PFSK-1 (cell line): ENCODE measurements around a stretch of chr15.

GRCh38 chr15:92807910-92809003, 91.9 kb upstream of the CHD2 start:
- RRBS: 33% methylated on average over 11 of the region's 45 CpGs

GRCh38 chr15:92810449-92811057, 89.6 kb upstream of the CHD2 start:
- RRBS: no CpG with 5 or more reads among the region's 8 CpGs

- RRBS: no CpG with 5 or more reads among the region's 3 CpGs
Measured at GRCh38 chr15:92840174-92840575, 59.9 kb upstream of the CHD2 start.

DNA sequence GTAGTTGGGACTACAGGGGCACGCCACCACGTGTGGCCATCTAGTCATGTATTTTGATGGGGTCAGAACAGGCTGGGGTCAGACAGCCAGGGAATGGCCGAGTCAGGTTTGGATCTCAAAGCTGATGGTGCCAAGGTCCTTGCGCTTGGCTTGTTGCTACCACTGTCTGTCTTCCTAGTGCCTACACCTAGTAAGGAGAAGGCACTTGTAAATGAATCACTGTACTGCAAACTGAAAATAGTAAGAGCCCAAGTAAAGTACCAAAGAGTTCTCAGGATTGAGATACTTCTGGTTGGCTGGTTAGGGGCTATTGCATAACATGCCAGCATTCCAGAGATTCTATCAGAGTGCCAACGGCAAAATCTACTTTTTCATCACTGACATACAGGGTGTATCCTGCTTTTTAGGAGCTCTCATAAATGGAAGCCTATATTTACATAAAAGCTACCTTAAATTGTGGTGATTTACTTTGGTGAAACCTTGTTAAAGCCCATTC, 30.9 kb upstream of the CHD2 start:
- RRBS: no CpG with 5 or more reads among the region's 5 CpGs

GRCh38 chr15:92881727-92882486, 18.2 kb upstream of the CHD2 start:
- RRBS: no CpG with 5 or more reads among the region's 19 CpGs

- RRBS: 2% methylated on average over 6 of the region's 29 CpGs
Measured at GRCh38 chr15:92904376-92904941, 4.3 kb downstream of the CHD2 start.

GRCh38 chr15:93002084-93002545, 86.9 kb downstream of the RGMA start:
- RRBS: no CpG with 5 or more reads among the region's 2 CpGs

DNA sequence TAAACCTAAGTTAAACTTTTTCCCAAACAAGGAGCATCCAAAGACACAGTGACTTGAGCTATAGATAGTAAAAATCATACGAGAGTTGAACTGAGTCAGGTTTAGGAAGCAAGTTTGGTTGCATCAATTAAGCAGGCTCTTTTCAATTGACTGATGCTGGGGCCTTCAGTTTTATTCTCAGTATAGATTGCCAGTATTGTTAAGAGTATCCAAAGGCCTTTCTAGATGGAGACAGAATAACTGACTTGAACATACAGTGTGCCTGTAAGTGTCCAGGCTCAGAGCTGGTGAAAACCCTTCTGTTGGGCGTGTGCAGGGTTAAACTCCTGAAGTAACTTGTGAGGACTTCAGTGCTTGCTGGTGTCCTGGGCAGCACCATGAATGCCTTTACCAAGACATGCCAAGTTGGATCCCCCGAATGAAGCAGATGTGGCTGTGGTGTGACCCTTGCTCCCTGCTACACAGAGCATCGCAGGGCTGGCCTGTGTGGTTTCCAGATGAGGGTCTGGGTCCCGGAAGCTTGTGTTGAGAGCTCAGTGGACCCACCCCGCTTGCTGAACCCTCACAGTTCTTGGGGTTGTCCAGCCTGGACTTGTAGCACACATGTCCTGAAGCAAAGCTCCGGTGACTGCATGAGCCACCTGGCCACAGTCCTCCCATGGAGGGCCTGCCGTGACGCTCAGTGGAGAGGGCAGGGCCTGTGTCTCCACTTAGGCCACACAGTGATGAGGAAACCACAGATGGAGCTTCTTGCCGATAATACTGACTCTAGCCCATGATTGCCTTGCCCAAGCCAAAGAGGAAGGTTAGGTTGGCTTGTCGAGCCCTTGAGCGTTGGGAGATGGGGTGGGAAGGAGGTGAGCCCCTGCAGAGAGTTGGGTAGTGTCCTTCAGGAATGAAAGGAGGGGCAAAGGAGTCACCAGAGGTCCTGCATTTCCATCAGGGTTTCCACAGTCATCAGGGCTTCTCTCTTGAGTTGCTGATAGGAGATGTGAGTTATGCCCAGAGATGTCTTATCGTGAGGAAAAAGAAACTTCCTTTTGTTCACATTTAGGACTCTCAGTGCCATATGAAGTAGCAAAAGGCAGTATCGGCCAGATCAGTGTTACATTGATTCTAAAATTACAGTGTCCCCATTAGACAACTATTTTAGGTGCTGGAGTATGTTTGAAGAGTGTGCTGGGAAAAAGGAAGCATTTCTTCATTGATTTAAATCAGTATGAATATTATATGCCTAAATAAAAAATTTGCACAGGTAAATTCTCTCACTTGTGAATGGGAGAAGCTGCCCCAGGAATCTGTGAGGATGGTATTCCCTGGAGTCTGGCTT, 62.6 kb downstream of the RGMA start:
- RRBS: 93% methylated on average over 2 of the region's 14 CpGs

GRCh38 chr15:93027290-93028276, 61.4 kb downstream of the RGMA start:
- RRBS: no CpG with 5 or more reads among the region's 20 CpGs

DNA sequence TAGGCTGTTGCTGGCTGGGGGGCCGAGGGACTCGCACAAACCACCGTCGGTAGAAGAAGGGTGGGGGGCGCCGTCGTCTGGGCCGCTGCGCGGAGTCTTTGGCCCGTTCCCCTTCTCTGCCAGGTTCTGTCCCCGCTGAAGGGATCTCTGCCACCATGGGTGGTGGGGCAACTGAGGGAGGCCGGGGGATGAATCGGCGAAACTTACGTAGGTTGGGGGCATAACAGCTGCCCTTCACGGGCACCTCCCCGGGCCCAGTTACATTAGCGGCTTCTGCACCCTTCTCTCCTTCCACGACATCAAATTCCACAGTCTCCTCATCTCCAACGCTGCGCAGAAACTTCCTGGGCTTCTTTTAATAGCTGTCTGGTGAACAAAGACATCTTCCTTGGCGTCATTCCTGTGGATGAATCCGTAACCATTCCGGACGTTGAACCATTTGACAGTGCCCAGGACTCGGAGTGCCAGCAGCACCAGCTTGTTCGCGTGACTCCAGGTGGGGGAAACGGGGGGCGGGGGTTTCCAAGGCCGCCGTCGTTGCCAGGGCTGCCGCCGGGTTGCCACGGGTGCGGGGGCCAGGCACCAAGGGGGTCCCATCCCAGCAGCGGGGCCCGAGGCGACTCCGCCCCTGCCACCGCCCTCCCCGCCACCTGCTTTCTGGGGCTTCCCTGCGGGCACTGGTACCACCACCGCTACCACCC, 23.0 kb downstream of the RGMA start:
- RRBS: 94% methylated on average over 11 of the region's 46 CpGs

DNA sequence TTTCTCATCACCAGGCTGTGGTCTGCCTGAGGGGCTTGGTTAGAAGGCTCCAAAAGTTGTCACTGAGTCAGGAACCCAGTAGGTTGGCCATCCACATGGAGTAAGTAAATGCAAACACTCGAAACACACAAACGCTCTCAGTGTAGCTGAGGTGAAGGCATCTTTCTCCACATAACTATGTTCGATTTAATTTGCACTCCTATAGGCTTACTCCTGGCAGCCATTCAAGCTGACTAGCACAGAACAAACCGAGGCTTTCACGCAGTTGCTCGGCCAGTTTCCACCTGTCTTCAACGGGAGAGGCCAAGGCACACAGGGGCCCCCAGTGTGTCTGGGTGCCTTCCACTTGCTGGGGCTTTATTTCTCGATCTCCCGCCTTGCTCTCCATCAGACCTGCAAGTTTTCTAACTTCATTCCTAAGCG, 18.9 kb downstream of the RGMA start:
- RRBS: no CpG with 5 or more reads among the region's 10 CpGs

- RRBS: no CpG with 5 or more reads among the region's 13 CpGs
Measured at GRCh38 chr15:93086060-93087381, 2.5 kb downstream of the RGMA start.

GRCh38 chr15:93089598-93090349, 763 bp upstream of the RGMA start:
- RRBS: no CpG with 5 or more reads among the region's 37 CpGs

DNA sequence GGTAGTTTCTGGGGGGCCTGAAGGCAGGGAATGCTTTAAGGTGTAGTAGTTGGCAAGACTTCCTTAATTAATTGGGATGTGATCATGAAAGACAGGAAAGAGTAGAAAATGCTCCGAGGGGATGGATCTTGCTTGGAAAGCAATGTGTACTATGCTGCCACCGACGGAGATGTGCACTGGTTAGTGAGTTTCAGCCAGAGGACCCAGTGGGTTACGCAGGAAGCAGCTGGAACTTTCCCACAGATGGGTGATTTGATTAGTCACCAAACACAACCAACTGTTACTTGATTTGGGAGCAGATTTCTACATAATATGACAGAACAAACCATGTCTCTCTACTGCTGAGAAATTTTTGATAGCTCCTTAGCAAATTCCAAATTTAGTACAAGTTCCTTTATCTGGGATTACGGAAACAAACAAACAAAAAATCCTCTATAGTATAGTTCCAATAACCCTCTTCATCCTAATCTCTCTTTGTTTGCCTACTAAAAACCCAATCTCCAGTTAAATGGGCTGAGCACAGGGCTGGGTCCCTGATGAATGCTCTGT, 245.4 kb upstream of the MCTP2 start:
- RRBS: no CpG with 5 or more reads among the region's 5 CpGs

DNA sequence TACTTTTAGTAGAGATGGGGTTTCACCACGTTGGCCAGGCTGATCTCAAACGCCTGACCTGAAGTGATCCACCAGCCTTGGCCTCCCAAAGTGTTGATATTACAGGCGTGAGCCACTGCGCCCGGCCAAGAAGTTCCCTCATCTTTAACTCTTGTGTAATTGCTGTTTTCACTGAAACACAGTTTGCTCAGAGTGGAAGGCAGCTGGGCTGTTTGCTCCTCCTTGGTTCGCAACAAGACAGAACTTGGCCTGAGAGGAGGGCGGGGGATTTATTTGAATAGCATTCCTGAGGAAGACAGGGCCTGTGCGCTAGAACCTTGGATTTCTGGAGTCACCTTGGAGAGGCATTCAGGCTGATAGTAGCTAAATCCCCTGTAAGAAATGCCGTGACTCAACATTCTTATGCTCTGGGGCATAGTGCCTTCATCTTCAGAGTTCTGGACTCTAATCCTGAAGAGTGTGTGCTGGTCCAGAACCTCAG, 226.6 kb upstream of the MCTP2 start:
- RRBS: no CpG with 5 or more reads among the region's 9 CpGs

DNA sequence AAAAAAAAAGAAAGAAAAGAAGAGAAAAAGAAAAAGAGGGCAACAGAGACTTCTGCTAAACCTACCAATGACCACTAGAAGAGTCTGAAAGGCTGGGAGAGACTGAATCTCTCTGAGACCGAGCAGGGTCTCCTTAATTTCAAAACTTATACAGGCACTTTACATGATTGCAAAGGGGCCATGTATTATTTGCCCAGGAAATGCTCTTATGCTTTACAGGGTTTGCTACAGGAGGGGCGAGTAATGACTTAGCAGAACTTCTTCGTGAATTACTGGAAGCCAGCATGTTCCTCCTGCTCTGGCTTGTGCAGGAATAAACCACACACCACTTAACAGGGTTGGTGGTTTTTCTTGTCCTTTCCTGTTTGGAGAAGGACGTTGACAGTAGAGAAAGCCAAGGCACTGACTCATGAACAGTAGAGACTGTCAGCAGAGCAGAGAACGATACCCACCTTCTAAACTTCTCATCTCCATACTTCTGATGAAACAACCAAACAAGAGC, 25.0 kb upstream of the MCTP2 start:
- RRBS: no CpG with 5 or more reads among the region's 5 CpGs

DNA sequence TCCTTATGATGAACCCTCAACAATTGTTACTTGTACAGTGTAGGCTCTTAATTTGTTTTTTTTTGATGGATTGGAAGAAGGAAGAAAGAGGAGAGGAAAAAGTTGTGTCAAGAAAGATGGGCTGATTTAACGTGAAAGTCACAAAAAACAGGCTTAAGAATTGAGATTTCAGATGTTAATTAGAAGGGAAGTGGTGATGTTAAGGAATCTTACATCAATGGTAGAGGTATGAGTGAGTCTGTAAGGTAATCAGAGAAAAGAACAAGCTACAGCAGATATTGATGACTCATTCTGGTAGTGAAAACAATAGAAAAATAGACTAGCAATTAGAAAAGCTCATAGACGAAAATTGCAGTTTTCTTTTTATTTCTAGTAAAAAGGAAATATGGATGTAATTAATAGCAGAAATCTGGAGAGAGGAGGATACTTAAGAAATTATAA, 559.6 kb downstream of the MCTP2 start:
- RRBS: no CpG with 5 or more reads among the region's 2 CpGs

DNA sequence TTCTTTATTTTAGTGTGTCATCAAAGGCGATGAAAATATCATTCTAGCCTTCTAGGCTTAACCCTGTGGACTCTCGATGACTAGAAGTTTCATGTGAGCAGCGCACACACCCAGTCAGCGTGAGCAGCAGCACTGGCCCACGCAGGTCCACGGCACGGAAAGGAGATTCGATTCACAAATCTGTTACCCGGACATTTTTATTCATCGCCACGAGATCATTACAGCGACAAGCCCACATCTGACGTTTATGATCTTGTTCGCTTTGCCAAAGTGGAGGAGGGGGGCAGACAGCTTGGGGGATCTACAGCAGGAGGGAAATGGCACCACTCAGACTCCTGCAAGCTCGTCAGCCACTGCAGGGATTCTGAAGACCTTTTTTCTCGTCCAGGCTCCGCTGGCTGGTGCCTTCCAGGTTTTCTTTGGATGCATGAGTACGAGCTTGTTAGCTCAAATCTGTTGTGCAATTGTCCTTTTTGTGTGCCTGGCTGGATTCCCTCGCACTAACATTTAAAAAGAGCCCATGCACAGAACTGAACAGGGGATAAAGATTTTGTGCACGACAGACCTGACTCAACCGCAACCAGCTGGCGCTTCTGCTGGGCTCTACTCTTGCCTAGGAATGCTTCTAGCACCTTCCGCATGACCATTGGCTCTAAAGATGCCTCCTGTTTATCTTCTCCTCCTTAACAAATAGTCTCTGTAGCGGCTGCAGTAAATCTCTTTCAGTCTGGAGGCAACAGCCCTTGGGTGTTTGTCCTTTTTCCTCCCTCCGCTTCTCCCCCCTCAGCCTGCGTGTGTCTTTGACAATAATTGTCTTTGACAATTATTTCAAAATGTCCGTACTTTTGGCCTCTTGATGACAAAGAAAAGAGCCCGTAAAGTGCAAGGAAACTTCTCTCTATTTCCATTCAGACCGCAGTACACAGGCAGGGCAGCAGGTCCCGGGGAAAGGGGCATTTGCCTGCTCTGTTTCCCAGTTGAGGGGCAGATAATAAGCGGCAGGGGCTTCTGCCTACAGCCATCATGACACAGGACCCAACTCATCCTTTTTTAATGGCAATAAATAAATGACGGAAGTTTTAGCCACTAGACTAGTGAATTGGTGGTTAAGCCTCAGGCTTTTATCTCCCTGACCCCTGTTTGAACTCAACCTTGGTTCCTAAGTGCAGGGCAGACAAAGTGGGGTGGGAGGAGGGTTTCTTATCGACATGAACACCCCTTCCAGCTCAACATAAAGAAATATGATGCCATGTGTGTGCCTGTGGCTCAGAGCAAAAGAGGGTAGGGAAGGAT, 938.8 kb downstream of the MCTP2 start:
- RRBS: no CpG with 5 or more reads among the region's 33 CpGs

- RRBS: no CpG with 5 or more reads among the region's 5 CpGs
Measured at GRCh38 chr15:95279454-95279688, 1048.0 kb downstream of the MCTP2 start.

DNA sequence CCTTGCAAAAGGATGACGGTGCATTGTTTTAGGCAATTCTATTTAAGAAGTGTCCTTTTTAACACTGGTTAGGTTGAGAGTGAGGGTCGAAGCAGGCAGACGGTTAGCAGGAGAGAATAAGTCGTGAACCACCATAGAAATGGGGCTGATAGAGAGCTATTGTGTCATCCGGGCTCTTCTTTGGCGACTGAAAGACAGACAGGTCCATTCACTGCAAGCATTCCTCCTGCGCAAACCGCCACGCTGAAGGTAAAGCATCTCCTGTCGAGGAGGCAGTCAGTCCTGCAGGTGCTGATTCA, 1002.9 kb upstream of the NR2F2 start:
- RRBS: no CpG with 5 or more reads among the region's 10 CpGs